Measurements from ENCODE around the genes ENOPH1, TMEM150C, PLAC8 and GPAT3.

- RAMPAGE, long total RNA = no peak
- RRBS = no CpG with 5 or more reads among the region's 16 CpGs
These were observed 167.2 kb downstream of the ANTXR2 start for GRCh38 chr4:79905805-79906338.

DNA sequence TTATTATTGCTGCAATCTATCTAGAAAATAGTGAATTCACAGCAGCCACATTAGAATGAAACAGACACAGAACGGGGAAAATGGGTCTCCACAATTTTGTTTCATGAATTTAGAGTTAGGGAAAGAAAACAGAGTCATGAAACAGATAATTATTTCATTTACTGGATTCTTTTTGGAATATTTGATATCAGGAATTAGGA is 61.0 kb downstream of the ANTXR2 start:
- RAMPAGE, long total RNA = no peak
- RRBS = no CpG with 5 or more reads among the region's 1 CpG

GRCh38 chr4:80036845-80037548 is 36.0 kb downstream of the ANTXR2 start:
- RAMPAGE, long total RNA = no peak
- RRBS = no CpG with 5 or more reads among the region's 2 CpGs

DNA sequence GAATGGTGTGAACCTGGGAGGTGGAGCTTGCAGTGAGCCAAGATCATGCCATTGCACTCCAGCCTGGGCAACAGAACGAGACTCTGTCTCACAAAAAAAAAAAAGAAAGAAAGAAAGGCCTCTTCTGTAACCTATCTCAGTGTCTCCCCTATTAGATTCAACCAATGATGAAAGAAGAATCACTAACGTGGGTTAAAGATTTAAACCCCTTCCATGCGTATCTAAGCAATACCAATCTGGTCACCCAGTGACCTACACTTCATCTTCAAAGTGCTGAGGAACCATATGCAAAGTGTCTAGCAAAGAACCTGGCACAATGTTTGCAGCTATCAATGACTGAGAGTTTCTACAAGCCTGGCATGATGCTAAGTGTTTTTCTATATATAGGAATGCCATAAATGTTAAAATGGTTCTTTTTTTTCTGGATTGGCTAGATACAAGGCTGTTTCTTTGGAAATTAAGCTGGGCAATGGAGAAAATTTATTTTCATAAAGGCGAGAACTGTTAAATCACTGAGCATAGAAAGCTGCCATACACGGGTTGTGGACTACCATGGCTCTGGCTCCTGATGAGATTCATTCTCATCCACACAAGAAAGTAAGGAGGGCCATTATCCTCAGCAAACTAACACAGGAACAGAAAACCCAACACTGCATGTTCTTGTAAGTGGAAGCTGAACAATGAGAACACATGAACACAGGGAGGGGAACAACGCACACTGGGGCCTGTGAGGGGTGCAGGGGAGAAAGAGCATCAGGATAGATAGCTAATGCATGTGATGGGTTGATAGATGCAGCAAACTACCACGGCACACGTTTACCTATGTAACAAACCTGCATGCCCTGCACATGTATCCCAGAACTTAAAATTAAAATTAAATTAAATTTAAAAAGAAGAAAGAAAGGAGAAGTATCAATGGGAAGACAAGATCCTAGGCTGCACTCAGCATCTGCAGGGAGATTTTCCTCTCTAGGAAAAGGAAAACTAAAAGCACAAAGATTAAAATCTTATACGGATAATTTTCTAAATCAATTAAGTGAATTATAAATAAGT is 5.6 kb downstream of the ANTXR2 start:
- RAMPAGE, long total RNA = no peak
- RRBS = no CpG with 5 or more reads among the region's 9 CpGs

DNA sequence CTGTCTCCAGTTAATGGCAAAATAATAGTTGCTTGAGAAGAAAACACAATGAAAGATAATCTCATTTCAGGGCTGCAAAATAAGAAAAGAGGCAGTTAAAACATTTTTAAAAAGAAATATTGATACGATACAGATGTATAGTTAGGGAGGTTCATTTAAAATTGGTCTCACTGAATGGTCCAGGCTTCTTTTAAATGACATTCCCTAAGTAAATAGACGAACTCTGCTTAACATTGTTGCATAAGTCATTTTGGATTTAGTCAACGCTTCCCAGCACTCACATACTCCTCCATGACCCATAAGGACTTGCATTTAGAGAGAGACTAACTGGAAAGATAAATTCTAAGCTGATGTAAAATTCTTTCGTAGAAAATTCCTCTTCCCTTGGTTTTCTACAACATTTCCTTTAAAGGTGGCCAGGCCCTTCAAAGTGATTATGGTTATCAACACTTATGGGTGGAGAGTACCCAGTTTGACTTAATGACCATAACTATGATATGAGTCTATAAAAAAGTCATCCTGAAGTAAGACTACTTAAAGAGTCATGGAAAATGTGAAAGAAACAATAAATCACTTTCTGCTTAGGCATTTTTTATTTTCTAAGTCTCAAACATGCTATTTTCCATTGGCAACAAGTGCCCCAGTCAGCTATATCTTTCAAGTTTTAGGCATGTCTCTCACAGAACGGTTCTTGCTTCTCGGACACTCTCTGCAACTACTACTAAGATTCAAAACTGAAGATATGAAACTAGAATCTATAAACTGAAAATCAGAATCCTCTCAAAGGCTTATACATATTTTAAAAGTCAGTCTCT is 3.4 kb downstream of the ANTXR2 start:
- RAMPAGE, long total RNA = no peak
- RRBS = no CpG with 5 or more reads among the region's 6 CpGs

- RAMPAGE, long total RNA = no peak
- RRBS = no CpG with 5 or more reads among the region's 1 CpG
These were observed 9.2 kb upstream of the BMP3 start for GRCh38 chr4:81021270-81021744.

DNA sequence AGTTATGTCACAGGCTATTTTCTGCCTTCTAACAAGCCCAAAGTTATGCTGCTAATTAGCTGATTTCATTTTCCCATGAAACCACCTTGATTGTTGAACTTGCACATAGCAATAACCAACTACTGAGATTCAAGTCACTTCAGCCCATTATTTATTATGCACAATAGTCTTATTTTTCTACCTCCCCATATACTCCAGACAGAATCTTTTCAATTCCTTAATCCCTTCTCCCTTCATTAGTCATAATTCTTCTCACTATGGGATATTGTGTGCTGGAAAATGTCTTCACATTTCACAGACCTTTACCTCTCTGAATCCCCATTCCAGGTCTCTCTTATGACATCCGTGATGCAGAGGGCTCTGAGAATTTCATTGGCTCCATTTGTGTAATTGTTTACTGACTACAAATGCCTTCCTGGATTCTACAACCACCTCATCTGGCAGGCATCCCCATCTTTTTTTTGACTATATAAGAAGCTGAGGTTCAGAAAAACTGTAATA is 9.2 kb downstream of the RASGEF1B start:
- RAMPAGE, long total RNA = no peak
- RRBS = no CpG with 5 or more reads among the region's 1 CpG

- RAMPAGE, long total RNA = no peak
- RRBS = no CpG with 5 or more reads among the region's 3 CpGs
These were observed 30.9 kb upstream of the RASGEF1B start for GRCh38 chr4:81502602-81502934.

DNA sequence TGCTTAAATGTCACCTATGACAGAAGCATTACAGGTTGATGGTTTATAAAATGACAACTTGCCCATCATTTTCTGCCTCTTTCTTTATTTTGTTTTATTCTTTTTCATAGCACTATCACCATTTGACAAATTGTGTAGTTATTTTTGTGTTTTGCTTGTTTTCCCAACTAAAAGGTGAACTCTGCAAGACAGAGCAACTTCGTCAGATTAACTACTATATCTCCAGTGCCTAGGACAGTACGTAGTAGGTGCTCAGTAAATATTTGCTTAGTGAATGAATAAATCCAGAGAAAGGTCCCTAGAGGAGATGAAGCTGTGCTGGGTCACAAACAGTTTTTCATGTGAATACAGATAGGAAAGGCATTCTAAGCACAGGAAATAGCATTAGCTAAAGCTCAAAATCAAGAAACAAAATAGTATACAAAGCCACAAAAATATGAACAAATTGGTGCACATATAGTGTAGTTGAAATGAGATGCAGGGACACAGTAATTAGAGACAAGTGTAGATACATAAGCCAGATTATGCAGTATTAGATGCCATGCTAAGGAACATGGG is 154.3 kb upstream of the RASGEF1B start:
- RAMPAGE, long total RNA = no peak
- RRBS = no CpG with 5 or more reads among the region's 2 CpGs

DNA sequence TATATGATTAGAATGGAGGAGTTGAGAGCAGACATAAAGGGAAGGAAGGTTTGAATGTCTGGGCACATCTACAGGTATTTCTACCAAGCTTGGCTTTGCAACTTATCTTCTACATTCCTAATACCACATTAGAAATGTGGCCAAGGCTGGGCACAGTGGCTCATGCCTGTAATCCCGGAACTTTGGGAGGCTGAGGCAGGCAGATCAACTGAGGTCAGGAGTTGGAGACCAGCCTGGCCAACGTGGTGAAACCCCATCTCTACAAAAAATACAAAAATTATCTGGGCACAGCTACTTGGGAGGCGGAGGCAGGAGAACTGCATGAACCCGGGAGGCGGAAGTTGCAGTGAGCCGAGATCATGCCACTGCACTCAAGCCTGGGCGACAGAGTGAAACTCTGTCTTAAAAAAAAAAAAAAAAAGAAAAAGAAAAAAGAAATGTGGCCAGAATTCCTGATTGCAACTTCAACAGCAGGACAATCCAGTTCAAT is 196.6 kb upstream of the RASGEF1B start:
- RAMPAGE, long total RNA = no peak
- RRBS = no CpG with 5 or more reads among the region's 7 CpGs

GRCh38 chr4:82430550-82430907 is at the start of gene ENOPH1:
ENOPH1 (plus strand) TSS chr4:82430590.
- RAMPAGE, long total RNA = no peak
- RRBS = 2% methylated on average over 7 of the region's 38 CpGs

DNA sequence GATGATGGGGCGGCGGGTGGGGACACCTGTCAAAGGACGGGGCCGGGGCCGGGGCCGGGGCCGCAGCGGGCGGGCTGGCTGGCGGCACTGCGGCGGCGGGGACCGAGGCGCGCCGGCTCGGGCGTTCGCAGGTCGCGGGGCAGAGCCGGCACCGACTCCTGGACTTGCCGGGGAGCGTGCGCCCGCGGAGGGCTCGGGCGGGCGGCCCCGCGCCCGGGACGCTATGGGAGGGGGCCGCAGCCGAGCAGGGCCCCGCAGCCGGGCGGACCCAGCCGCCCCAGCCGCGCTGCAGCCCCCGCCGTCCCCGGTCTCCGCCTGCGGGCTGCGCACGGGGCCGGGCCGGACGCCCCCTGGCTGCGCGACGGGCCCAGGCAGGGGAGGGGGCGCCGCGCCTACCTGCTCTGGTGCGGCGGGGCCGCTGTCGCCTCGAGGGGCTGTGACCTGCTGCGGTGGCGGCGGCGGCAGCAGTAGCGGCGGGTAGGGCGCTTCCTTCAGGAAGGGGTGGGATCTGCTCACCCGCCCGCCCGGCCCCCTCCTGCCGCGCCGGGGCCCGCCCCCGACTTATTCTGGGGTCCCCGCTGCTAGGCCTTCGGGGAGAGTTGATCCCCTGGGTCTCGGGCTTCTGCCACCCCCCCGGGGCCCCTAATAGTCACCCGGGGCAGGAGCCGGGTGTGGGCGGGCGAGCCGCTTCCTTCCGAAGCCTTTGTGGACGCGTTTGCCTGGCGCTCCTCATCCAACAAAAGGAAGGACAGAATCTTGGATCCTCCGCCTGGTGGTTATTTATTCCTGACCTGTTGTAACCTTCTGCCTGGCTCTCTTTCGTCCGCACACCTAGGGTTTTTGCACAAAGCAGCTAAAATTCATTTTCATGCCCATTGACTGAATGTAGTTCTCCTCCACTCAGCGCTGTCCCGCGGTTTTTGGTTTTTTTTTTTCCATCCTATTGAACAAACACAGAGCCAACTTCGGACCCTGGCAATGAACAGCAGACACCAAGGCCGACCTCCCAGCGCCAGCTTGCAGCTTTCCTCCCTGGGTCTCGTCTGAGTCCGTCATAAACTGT is at the start of gene TMEM150C:
TSS of gene TMEM150C (minus strand) at position 479 of the 1,063 bp plus-strand sequence.
- RAMPAGE, long total RNA = no peak
- RRBS = 2% methylated on average over 45 of the region's 104 CpGs

DNA sequence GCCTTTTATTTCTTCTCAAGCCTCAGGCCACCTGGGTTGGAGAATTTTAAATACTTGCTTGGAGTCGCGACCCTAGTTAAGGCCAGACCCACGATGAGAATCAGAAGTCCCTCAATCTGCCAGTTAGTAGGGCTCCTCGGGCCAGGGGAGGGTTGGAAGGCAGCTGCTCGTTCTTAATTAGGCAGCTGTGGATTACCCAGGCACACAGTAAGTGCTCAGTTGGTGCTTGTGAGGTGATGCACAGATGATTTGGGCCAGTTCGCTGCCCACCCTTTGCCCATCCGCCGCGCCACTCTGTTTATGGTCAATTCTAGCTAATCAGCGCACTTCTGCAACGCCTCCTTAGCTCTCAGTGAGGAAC is 575 bp upstream of the SCD5 start:
- RAMPAGE, long total RNA = no peak
- RRBS = no CpG with 5 or more reads among the region's 11 CpGs

- RAMPAGE, long total RNA = no peak
- RRBS = no CpG with 5 or more reads among the region's 2 CpGs
These were observed 1.0 kb downstream of the PLAC8 start for GRCh38 chr4:83113518-83113882.

GRCh38 chr4:83114463-83115131 is at the start of gene PLAC8:
PLAC8 (minus strand) TSS chr4:83114729.
- RAMPAGE, long total RNA = no peak
- RRBS = no CpG with 5 or more reads among the region's 5 CpGs

- RAMPAGE, long total RNA = no peak
- RRBS = no CpG with 5 or more reads among the region's 4 CpGs
These were observed 14.7 kb upstream of the PLAC8 start for GRCh38 chr4:83129093-83129737.

- RAMPAGE, long total RNA = no peak
- RRBS = no CpG with 5 or more reads among the region's 14 CpGs
These were observed 65.2 kb downstream of the COQ2 start for GRCh38 chr4:83219076-83220157.

GRCh38 chr4:83261367-83261838 is 23.2 kb downstream of the COQ2 start:
- RAMPAGE, long total RNA = no peak
- RRBS = no CpG with 5 or more reads among the region's 6 CpGs

DNA sequence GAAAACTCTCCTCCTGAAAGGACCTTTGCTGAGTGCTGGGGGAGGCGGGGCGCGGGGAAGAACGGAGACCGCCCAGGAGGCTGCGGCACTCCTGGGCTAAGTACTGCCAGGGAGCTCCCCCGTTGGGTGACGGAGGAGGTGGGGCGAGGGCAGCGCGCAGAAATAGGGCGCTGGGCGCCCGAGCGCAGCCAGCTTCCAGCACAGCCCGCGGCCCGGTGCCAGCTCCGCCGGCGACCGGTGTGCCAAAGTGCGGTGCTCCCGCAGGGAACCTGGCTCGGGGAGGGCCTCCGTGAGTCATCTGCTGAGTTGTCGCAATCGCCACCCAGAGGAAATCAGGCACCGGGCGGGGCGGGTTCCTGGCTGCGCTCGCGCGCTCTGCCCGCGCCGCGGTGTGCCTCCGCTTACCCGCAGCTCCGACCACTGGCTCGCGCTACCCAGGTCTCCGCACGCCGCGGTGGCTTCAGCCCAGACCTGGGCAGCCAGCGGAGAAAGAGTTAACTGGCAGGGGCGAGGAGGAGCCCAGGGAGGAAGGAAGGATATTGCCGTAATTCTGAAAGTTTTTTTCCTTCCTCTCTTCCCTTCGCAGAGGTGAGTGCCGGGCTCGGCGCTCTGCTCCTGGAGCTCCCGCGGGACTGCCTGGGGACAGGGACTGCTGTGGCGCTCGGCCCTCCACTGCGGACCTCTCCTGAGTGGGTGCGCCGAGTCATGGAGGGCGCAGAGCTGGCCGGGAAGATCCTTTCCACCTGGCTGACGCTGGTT is at the start of gene GPAT3:
TSS of gene GPAT3 (plus strand) at position 191 of the 759 bp plus-strand sequence.
- RAMPAGE, long total RNA = no peak
- RRBS = 1% methylated on average over 6 of the region's 65 CpGs

- RAMPAGE, long total RNA = no peak
- RRBS = no CpG with 5 or more reads among the region's 8 CpGs
These were observed 411.4 kb downstream of the NKX6-1 start for GRCh38 chr4:84087592-84088257.

All from epithelial cell of proximal tubule (primary cell).